Occipital lobe (tissue), 2 donors: ENCODE results near the genes JTB and C1orf43.

DNA sequence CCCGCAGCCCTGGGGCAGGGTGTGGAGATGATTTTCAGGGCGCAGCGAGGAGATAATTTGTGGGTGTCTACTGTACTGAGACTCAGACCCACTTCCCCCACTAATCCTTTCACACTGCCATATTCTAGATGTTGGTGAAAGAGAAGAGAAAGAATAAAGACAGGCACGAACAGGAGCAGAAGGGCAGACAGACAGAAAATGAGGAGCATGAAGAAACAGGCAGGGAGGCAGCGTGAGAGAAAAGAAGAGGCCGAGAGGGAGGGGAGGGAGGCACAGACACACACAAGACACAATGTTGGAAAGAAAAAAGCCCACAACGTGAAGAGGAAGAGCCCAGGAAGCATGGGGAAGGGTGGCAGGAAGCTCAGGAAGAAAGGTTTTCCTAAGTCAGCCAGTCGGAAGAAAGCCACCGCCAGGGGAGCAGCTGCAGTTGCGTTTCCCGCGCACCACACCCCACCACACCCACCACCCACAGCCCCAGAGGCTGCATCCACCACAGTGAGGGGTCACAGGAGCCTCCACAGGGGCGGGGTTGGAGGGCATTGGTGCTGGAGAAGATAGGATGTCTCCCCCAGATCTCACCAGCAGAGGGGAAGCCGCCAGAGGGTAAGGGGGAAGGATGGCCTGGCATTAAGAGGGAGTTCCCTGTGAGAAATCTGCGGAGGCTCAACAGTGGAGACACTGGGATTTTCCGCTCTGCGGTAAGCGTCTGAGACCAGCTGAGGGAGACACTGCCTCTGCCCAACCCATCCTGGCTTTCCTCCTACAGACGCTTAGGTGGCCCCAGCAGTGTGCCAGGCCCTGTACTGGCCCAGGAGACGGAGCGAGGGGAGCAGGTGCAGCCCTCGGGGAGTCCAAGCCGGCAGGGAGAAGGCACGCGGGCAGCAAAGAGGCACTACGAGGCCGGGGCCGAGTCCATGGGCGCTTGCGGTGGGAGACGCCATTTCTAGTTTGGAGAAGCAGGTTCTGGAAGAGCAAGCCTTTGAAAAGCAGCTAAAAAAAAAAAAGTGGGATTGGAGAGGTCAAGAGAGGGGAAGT, 20.0 kb downstream of the PGLYRP3 start:
- RAMPAGE, long total RNA, result no peak

DNA sequence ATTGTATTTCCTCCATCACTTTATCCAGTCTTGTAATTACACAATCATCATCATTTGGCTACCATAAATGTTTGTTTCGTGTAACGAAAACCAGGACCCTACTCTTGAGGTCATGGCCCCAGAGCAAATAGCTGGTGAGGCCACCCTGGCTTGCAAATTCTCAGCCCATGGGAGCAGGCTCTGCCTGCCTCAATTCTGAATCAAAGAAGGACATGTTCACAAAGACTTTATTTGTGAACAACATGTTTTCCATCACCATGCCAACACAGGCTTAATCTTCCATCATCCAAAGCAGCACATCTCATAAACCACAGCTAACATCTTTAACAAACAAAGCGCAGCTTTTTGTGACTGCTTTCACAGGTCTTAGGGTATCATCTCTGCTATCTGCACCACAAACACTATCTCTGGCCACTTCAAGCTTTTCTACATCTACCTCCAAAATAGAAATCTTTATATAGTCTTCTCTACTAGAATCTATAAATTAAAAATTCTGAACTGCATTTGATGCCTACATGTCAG, 33.2 kb upstream of the S100A7 start:
- RAMPAGE, long total RNA, result no peak

- RAMPAGE, long total RNA, result no peak
These were observed 13.5 kb downstream of the S100A6 start for GRCh38 chr1:153522325-153522674.

- RAMPAGE, long total RNA, result no peak
These were observed 8.1 kb downstream of the CHTOP start for GRCh38 chr1:153641782-153642540.

DNA sequence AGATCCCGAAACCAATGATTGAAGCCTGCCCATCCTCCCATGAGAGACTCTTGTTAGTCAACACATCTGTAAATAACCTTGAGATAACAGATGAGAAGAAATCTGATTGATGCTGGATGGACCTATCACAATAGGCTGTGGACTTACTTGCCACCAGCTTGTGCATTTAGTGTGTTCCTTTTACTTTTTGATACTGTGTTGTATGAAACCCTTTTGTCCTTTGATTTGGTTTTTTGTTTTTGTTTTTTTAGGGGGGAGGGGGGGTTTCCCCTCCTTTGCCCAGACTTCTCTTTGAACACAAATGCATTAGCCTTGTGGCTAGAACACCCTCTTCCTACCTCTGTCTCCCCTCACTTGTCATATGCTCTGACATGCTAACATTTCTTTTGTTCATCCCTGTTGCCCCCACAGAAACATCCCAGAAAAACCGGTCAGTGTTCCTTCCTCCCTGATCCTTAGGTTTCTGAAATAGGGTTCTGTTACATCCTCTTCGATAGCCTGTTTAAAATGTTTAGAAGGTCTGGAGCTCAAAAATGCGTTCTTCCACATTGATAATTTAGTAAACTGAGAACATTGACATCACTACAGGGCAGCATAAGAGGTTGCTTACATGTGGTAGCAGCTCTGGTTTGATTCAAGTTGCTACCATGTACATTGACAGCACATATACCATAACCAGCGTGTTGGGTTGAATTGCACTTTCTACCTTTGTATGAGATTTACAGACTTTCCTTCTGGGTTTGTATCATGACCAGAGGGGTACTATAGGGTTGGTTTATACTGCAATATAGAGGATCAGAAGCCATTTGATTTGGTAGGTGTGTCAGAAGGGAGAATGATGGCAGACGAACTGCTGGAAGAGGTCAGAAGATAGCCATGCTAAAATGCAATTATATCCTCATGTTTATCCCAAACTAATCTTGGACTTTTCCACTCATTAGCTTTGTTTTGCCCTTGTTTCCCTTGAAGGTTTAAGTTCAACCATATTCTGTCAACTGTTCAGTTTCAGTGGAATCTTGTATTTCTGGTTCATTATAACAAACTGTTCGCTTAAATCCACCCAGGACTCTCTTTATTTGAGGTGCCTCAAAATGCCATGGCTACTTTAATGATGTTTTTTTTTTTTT, 11.7 kb downstream of the CHTOP start:
- RAMPAGE, long total RNA, result no peak

GRCh38 chr1:153649962-153650484, 8.5 kb upstream of the SNAPIN start:
- RAMPAGE, long total RNA, result no peak

DNA sequence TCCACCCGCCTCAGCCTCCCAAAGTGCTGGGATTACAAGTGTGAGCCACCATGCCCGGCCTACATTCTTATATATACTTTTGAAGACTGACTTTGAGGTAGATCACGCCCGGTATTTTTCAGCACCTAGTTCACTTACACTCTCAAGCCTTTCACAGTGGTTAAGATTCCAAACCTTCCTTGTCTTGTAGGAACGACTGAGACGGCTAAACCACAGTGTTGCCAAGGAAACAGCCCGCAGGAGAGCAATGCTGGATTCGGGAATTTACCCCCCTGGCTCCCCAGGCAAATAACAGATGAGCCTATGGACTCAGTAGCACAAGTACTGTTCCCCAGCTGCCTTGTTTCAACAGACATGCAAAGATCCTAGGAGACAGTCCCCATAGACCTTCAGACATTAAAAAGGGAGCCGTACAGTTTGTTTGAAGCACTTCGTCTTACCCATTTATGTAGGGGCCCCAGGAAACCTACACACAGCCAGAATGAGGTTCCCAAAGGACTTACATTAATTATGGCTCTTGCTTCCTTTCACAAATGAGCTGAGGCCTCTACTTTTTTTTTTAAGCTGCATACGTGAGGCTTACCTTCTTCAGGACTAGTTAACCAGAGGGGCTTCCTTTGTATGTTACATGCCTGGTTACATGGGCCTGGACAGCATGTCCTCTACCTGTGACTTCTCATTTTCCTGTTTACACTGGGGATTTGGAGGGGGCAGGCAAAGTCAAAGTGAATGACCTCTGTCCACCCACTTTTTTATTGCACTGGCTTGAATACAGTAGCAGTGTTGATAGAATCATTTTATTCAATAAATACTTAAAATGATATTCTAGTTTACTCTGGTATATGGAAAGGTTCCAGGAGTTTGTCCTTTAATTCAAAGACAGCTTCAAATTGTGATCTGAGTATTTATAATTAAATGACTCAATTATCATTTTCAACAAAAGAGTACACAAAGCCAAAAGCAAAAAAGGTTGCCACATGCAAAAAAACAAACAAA, 2.8 kb downstream of the SNAPIN start:
- RAMPAGE, long total RNA, result no peak

GRCh38 chr1:153679222-153679775, 811 bp downstream of the NPR1 start:
- RAMPAGE, long total RNA, result no peak

DNA sequence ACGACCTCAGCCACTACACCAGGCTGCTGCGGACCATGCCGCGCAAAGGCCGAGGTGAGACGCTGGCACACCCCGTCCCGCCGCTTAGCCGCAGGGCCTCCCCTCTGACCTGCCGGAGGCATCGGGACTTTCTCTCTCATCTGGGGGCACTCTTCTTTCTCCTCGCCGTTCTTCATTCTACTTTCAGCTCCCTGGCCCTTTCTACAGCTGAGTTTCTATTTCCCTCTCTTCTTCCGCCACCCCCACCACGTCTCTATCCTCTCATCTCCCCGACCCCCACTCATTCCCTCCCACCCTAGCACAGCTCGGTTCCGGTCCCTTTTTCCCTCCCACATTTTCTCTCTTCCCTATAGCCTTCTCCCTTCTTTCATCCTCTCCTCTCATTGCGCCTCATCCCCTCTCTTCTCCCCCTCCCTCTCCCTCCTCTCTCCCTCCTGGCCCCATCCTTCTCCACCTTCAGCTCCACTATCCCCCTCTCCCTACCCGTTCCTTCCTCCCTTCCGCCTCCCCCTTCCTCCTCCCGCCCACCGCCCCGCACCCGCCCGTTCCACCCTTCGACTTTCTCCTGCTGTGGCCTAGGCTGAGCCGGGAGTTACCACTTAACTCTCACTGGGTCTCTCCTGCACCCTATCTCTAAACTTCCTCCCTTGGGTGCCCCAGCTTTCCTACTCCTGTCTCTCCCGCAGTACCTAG, 1.4 kb downstream of the NPR1 start:
- RAMPAGE, long total RNA, result no peak

DNA sequence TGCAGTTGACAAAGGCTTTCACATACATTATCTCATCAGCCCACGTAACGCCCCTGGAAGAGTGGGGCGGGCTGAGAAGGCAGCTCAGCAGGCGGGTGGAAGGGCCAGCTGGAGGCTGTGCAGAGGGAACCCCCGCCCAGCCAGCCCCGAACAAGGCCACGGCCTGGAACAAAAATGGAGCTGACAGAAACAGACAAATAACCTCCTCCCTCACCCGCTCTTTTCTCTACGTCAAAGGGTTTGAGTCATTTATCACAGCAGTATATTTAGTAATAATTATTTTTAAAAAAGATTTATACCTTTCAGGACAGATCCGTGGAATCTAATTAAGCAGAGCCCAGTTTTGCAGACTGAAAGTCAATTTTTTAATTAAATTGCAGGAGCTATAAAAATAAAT, 20.0 kb downstream of the NPR1 start:
- RAMPAGE, long total RNA, result no peak

DNA sequence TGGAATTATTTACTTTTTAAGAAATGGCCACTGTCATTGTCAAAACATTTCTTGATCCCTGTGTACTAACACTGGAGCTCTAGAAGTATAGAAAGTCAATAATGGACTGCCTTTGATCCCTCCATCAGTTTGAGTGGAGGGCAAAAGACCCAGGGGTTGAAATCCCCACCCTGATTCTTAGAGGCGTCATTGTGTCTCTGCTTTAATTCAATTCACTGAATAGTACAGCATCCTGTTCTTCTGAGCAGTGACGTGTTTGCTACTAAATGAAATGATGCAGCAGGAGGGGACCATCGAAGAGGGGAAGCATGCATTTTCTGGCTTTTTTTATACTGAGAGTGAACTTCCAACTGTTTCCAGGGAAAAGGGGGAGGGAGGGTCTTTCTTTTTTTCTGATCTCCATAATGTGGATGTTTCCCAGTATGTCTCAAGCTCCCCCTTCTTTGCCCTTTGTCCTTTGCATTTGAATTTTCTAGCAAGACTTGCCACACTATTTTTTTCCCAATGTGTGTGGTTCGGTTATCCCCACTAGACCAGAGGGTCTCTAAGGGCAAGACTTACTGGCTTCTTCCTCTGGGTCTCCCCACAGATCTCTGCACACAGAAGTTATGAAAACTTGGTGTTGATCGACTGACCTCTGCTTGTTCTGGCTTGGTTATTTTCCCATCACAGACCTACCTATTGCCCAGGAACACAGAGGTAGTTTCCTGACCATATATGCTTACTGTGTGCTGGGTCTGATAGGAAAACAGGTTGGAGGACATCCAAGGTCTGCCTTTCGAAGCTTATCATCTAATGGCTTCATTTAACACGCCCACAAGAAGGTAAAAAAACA, 2.7 kb downstream of the INTS3 start:
- RAMPAGE, long total RNA, result no peak

- RAMPAGE, long total RNA, result no peak
These were observed 22.8 kb downstream of the INTS3 start for GRCh38 chr1:153750441-153751313.

DNA sequence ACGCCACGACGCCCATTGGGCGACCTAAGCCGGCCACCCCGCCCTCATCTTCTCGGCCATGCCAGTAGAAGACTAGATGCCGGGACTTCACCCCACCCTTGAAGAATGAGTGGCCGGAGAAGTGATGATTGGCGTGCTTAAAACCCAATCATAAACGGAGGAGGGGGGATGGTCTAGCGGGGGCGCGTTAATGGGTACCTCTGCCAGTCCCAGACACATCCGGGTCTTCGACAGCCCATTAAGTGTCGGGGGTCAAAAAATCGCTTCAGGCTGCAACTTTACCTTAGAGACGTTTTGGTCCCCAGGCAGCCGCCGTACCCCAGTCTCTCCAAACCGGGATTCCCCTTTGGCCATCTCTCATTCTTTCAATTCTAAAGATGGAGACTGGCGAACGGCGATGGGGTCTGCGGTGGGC, 252 bp upstream of the GATAD2B start:
- RAMPAGE, long total RNA, result no peak

DNA sequence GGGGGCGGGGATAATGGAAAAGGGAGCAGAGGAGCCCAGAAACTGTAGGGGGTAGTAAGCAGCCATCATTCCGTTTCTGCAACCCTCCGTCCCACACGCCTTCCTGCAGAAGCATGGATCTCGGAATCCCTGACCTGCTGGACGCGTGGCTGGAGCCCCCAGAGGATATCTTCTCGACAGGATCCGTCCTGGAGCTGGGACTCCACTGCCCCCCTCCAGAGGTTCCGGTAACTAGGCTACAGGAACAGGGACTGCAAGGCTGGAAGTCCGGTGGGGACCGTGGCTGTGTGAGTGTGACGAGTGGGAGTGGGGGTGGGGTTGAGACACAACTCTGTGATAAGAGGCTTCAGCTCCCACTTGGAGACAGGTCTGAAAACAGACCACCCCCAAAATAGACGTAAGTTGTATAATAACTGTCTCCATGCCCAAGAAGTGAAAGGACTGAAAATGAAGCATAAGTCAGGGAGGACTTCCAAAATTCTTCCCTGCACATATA, 759 bp downstream of the CREB3L4 start:
- RAMPAGE, long total RNA, result no peak

- RAMPAGE, long total RNA, result start-site peak on the minus strand at chr1:153977600-153977674, 708 and 255 reads in 2 replicates; start-site peak on the plus strand at chr1:153977727-153977751, 41 and 15 reads in 2 replicates
These were observed at the start of gene JTB for GRCh38 chr1:153977545-153978229. Gene JTB (minus strand): TSS chr1:153977674.

DNA sequence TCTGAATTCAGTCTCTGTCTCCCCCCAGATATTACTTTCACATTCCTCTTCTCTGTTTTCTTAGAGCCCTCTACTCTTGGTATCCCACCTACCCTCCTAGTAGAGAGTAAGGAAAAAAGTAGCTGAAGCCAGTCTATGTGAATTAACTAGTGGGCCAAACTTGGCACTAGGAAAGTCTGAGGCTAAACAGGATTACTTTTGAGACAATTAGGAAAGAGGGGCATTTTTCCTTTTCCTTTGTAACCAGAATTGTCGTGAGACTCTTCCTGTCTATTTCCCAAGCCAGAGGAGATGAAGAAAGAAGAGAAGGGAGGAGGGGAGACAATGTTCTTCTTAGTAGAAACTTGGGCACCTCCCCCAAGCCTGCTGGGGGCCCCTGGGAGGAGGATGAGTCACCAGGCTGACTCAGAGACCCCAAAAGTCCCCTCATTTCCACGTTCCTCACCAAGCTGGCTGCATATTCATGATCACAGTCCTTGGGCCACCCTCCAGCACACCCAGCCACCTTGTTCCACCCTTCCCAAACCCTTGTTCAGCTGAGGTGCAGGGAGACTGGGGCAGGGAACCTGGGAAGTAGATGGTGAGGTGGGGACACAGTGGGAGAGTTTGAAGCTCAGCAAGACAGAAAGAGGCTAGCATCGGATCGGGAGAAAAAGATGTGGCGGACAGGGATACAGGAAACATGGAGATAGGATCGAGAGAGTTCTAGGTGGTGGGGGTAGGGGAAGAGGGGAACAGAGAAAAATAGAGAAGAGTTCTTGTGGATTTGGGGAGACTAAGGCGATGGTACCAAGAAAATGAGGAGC, 848 bp downstream of the RAB13 start:
- RAMPAGE, long total RNA, result no peak

DNA sequence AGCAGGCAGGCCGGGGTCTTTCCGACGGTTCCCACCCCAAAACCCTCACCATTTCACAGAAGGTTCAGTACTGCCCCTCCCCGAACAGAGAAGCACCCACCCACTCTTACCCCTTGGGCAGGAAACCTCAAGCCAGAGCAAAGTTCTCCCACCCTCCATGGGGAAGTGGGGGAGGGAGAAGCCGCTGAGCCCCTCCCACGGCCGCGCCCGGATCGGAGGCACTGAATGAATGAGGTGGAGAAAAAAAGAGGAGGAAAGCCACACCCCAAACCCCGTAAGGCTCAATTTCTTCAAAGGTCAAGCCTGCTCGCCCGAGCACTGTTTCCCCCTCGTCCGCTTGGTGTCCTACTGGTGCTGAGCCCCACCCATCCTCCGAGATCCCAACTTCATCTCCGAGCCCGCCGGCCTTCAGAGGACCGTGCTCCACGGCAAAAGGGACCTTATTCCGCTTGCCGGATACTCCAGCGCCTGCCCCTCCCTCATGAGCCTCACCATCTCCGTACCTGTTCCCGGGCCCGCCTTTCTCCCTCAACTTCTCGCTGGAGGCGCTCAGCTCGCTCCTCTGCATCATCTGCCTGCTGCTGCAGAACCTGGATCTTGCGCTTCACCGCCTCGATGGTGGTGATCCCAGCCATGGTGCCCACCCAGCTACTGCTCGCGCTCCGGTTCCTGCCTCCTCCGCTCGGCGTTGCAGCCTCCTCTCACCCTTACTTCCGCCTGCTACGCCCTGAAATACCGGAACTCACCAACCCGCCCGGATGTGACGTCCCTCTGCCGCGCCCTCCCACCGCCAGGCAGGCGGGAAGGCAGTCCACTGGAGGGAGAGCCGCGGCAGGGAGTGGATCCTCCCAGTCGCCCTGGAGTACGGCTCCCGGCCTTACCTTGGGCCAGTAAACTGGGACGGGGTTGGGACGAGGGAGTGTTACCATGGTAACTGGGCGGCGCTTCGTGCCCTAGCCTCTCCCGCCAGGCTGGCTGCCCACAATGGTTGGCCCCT, 9.1 kb downstream of the TPM3 start:
- RAMPAGE, long total RNA, result start-site peak on the minus strand centred at position 693 of the sequence, 59 bp wide, 5,778 and 4,886 reads in 2 replicates

- RAMPAGE, long total RNA, result start-site peak on the minus strand at chr1:154220540-154220580, 787 and 407 reads in 2 replicates
These were observed at the start of gene C1orf43 for GRCh38 chr1:154219990-154220849. Gene C1orf43 (minus strand): TSS chr1:154220590.

DNA sequence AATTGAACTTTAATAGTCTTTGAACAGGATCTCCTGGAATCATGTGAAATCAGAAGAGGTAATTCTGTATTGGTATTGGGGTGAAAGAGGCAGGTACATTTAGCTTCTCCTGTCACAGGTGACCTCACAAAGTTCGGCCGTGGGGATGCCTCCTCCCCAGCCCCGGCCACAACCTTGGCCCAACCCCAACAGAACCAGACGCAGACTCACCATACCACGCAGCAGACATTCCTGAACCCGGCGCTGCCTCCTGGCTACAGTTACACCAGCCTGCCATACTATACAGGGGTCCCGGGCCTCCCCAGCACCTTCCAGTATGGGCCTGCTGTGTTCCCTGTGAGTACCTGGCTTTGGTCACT, 11.7 kb upstream of the HAX1 start:
- RAMPAGE, long total RNA, result no peak

- RAMPAGE, long total RNA, result no peak
These were observed 2.1 kb downstream of the IL6R start for GRCh38 chr1:154406840-154407959.